ENCODE measurements around the genes TRAK2, TMEM237 and CYP20A1.

DNA sequence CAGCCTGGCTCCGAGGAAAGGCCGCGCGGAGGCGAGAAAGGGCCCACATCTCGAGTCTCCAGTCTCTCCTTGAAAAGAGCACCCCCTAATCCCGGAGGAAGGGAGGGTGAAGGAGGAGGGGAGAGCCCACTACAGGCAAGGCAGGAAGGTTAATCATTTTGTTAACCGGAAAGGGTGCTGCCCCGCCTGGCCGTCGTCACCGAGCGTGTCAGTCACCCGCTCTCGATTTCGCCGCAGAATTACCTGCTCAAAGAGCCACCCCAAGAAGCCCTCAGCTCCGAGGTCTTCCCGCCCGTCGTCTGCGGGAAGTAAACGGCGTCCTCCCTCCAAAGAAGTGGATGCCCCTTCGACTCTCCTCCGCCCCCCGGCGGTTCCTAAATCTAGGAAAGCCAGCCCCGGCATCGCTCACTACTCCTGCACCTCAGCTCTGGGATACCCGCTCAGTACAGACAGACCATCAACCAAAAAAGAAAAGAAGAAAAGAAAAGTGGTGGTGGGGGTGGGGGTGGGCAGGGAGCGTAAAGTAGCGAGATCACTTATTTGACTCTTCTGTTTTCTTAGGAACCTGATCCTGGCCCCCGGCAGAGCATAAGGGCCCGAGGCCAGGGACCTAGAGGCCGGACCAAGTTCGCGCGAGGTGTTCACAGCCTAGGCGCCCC lies 11.4 kb upstream of the SATB2 start:
- PRO-cap: bidirectional peak, plus-strand start at position 250 of the sequence, minus-strand start at position 198 of the sequence; bidirectional peak, plus-strand start at position 298 of the sequence, minus-strand start at position 301 of the sequence

GRCh38 chr2:199489173-199489578 lies 31.4 kb upstream of the SATB2 start:
- PRO-cap: no peak

GRCh38 chr2:199659166-199659805 lies 191.7 kb downstream of the FTCDNL1 start:
- PRO-cap: no peak

- PRO-cap: no peak
Measured at GRCh38 chr2:200655669-200656053, 69.8 kb downstream of the AOX1 start.

DNA sequence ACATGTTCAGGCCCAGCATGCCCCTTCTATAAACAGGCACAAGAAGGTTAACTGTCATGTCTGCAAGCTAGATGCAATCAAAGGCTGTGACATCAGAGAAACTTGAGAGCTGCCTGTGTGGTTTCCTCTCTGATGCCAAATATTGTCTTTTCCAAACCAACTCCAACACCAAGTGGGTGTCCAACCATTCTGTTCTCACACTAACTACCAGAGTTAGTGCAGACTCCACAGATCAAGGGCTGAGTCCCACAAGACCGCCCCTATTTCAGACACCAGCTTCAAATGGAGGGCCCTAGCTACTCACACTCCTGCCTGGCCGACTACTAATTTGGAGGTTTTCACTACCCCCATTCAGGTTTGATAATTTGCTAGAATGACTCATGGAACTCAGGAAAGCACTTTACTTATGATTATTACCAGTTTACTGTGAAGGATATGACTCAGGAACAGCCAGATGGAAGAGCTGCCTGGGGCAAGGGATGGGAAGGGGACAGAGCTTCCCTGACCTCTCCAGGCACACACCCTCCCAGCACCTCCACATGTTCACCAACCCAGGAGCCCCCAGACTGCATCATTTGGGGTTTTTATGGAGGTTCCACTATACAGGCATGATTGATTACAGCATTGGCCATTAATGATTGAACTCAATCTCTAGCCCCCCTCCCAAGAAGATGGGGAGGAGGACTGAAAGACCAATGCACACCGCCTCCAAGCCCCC lies 46.2 kb upstream of the BZW1 start:
- PRO-cap: no peak

GRCh38 chr2:200890348-200891045 lies 1.3 kb downstream of the NIF3L1 start:
- PRO-cap: no peak

- PRO-cap: no peak
Measured at GRCh38 chr2:200966741-200967338, 3.4 kb upstream of the ORC2 start.

DNA sequence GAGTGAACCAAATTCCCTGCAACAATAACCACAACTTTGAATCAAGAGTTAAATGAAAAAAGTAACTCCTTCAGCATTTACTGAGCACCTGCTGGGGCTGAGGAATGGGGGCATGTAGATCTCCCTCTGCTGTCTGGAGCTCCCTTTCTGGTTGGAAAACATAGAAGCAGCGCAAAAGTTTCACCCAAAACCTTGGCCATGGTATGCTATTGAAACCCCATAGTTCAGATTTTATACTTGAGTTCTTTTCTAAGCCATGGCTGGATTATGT lies 4.9 kb downstream of the CFLAR start:
- PRO-cap: no peak

DNA sequence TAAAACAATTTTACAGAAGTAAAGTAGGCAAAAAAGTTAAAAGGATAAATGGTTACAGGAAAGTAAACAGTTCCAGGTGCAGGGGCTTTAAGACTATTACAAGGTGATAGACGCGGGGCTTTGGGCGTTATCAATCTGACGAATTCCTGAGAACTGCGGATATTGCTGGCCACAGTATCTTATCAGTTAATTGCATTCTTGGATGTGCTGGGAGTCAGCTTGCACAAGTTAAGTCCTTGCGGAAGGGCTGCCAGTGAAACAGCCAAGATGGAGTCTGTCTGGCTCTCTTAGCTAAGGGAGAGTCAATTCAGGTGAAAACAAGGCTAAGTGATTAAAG lies 10.2 kb downstream of the CFLAR start:
- PRO-cap: no peak

- PRO-cap: bidirectional peak, plus-strand start at chr2:201127811, minus-strand start at chr2:201127725
Measured at GRCh38 chr2:201127487-201128056, 11.6 kb downstream of the CFLAR start.

- PRO-cap: unidirectional peak, plus-strand start at chr2:201451108; bidirectional peak, plus-strand start at chr2:201451764, minus-strand start at chr2:201451455
Measured at GRCh38 chr2:201450680-201451827, at the start of gene TRAK2. TRAK2 (minus strand) TSS chr2:201451458.

DNA sequence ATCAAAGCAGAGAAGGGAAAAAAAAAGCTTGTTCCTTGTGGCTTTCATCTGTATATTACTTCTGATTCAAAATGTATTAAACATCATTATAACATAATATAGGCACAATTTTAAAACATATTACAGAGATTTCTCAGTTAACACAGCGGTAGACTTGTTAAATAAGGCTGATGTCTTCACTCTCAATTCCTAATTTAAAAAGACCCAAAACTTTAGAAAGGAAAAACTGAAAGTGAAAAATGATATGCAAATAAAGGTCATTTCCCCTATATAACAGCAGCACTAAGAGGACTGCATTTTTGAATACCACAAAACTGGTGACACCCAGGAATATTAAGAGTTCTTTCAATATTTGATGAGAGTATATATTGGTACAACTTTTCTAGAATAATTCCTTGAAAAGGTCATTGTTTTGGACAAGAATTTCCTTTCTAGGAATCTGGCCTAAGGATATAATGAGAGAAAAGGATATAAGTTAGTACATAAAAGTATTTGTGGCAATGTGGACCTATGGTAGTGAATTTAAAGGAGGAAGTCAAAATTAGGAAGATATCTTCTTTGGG lies 46.1 kb downstream of the C2CD6 start:
- PRO-cap: no peak

DNA sequence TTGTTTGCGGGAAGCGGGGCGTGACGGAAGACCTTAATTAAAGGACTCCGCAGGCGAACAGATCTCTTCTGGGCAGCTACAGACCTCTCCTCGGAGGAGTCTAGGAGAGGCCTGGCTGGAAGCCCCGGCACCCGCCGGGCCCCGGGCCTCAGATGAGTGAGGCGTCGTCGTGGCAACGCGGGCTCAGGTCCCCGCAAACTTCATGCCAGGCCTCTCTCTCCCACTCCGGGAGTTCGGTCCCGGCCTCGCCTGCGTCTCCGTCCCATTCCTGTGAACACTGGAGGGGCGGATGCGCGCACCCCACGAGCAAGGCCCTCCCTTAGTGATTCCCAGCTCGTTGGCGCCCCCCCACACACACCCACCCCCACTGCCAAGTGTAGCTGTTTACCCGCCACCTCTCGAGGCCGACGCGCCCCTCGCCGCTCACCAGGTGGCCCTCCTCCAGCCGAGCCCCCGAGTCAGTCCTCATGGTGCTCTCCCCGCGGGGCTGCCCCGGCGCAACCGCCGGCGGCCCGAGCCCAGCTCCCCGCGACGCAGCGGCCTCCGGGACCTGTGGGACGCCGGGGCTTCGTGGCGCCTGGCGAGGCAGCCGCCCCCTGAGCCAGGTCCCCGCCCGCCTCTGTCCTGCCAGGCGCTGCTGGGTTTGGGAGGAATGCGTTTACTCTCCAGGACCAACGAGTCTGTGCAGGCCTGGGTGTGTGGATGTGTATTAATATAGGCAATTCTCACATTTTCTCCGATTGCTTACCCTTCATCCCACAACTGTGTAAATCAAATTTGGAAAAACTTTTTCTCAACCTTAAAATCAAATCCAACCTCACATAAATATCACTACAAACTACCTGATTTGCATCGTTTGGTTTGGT lies at the start of gene TMEM237:
TMEM237 (minus strand) TSS at position 572 of the 866 bp plus-strand sequence.
- PRO-cap: no peak

DNA sequence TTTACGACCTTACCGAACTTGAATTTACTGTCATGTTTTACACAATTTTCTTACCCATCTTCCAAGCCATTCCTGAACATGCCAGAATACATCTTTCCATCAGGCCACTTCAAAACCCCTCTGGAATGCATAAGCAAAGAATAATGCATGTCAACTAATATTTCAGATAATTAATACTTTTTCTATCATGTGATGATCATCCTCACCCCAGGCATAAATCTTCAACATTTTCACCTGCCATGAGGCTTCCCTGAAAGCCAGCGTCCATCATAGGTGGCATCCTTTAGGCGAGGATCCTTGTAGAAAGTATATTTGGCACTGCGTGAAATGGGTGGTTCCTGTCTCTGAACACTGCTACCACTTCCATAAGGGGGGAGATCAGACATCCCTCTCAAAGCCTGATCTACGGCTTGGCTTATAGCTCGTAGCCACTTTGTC lies 28.0 kb upstream of the MPP4 start:
- PRO-cap: no peak

DNA sequence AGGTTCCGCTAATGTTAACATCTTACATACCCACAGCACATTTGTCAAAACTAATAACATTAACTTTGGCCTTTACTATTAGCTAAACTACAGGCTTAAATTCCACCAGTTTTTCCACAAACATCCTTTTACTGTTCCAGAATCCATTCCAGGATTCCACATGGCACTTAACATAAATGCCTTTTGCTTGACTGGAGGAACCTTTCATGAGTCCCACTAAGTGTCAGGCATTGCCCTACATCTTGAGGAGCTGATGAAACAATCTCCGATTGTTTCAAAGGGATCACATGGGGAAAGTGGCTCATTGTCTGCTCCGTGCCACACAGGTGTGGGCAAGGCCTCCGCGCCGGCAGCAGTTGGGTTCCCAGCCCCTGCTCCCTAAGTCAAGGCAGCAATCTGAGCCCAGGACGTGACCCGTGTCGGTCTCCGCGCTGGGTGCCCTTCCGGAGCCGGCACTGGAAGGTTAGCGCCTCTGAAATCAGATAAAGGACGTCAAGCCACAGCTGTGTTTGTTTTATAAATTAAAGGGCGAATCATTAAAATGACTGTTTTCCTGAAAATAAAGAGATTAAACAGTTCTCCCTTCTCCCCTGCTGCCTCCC lies 84.5 kb upstream of the FZD7 start:
- PRO-cap: no peak

- PRO-cap: no peak
Measured at GRCh38 chr2:202135693-202135945, 62.6 kb downstream of the KIAA2012 start.

GRCh38 chr2:202312135-202312477 lies 46.5 kb downstream of the NOP58 start:
- PRO-cap: unidirectional peak, plus-strand start at chr2:202312215

DNA sequence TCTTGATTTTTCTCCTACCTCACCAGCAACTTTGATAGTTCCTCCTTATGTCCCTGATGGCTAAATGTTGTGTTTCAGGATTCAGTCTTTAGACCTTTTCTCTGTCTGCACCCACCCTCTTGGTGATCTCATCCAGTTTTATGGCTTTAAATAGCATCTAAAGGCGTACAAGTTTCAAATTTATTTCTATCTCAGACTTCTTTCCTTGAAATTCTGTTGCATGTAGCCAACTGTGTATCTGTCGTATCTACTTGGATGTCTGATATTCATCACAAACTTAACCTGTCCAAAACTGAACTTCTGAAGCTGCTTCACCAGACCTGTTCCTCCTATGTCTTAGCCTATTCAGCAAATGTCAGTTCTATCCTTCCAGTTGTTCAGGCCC lies 9.9 kb downstream of the BMPR2 start:
- PRO-cap: no peak

DNA sequence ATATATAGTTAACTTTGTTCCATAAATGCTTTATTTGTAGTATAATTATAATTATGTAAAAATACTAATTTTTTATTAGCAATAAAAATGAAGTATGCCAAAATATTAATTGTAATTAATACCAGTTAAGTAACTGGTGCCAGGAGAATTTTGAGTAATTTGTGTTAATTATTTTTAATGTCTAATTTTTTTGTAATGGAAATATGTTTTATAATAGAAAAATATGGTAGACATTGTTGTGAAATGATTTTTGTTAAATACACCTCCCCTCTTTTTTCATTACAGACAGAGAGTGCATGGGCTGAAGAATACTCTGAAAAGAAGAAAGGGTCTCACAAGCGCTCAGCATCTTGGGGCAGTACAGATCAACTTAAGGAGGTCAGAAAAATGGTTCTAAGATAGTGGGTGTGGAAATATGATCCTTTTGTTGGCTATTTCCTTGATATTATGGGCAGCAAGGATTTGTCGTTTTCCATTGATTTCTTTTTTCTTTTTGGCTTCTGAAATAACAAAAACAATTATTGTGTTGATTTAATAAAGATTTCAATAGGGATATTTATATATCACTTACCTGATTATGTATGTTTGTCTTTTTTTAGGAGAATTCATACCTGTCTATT lies 90.0 kb downstream of the FAM117B start:
- PRO-cap: no peak

DNA sequence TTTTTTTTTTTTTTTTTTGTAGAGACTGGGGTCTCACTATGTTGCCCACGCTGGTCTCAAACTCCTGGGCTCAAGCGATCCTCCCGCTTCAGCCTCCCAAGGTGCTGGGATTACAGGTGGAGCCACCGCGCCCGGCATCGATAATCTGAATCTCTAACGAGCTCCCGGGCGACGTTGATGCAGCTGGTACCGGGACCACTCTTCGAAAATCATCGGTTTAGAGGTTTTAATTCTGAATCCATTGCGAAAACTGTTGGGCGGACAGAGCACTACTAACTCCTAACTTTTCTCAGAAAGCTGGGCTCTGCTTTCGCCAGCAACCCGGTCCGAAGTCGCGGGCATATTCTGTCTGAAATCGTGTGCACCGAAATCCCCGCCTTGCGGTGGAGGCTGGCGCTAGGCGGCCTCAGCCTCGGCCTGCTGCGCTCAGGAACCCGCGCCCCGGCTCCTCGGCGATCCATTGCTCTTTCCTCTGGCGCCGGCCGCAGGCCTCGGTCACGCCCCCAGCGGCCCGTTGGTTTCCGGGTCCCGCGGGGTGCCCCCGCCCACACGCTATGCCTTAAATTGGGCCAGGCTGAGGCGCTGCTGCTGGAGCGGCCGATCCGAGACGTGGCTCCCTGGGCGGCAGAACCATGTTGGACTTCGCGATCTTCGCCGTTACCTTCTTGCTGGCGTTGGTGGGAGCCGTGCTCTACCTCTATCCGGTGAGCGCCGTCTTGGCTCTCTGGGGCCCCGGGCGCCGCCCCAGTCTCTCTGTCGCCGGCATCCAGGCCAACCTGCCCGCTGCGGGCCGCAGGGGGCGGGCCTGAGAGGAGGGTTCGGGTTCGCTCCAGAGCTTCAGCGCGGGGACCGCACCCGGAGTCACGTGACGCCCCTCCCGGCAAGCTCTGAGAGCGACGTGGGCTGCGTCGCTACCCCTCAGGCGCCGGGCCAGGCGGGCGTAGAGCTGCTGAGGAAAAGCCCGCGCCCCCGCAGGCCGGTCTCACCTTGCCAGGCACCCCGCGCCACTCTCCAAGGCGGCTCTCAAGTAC lies at the start of gene CYP20A1:
CYP20A1 (plus strand) TSS at position 588 of the 1,031 bp plus-strand sequence.
- PRO-cap: bidirectional peak, plus-strand start at position 591 of the sequence, minus-strand start at position 462 of the sequence; bidirectional peak, plus-strand start at position 890 of the sequence, minus-strand start at position 807 of the sequence